Diencephalon (tissue), 2 donors: ENCODE data around the gene CHAMP1.

DNA sequence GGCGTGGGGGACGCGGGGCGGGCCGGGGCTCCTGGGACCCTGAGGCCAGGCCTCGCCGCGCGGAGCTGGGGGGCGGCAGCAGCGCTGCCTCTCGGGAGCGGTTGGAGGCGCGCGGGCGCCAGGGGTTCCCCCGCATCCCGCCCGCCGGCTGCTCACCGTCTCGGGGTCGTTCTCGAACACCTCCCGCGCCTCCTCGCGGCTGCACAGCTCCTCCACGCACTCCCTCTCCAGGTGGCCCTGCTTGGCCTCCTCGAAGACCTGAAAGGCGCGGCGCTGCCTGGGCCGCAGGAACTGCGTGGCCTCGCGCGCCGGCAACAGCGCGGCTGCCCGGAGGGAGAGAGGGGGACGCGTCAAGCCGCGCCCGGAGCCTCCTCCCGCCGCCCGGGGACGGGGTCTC, 459 bp downstream of the GAS6 start:
- RAMPAGE, long total RNA = no peak

- RAMPAGE, long total RNA = no peak
These were observed 26.3 kb upstream of the C13orf46 start for GRCh38 chr13:114000139-114000649.

DNA sequence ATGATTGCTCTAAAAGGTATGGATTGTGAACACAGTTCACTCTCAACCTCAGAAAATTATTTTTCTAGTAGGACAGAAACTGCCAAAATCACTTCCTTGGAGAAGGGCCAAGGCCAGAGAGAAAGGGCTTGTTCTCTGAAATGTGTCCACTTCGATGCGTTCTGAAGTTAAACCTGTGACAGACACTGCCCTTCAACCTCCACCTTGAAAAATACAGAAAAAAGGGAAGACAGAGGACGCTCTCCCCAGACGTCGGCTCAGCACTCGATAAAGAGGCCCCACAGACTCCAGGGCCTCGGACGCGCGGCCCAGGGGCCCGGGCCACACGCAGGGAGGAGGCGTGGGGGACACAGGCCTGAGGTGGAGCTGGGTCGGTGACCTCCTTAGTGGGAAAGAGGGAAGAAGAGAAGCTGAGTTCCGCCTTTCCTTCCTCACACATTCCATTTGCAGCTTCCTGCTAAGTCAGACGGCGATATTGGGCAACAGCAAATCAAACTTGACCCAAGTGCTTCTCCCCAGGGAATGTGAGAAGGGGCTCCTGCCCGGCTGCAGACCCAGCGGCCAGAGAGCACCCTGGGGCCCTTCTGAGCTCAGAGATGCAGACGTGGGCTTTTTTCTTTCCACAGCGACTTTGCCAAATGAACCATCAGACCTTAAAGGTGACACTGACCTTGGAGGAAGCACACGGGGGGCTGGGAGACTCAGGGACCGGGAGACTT, 63.5 kb downstream of the RASA3 start:
- RAMPAGE, long total RNA = no peak

DNA sequence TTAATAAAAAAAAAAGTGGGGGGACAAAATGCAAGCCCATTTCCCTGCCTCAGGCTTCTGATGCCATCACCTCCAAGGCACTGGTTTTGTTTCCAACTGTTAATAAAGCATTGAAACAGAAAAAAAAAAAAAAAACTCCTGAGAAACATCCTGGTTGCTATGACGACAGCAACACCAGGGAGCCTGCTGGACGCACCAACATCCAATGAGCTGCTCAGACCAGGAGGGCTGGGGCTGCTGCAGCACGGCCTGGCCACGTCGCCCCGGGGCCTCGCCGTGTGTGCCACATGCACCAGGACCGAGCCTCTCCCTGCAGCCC, 54.6 kb downstream of the RASA3 start:
- RAMPAGE, long total RNA = no peak

DNA sequence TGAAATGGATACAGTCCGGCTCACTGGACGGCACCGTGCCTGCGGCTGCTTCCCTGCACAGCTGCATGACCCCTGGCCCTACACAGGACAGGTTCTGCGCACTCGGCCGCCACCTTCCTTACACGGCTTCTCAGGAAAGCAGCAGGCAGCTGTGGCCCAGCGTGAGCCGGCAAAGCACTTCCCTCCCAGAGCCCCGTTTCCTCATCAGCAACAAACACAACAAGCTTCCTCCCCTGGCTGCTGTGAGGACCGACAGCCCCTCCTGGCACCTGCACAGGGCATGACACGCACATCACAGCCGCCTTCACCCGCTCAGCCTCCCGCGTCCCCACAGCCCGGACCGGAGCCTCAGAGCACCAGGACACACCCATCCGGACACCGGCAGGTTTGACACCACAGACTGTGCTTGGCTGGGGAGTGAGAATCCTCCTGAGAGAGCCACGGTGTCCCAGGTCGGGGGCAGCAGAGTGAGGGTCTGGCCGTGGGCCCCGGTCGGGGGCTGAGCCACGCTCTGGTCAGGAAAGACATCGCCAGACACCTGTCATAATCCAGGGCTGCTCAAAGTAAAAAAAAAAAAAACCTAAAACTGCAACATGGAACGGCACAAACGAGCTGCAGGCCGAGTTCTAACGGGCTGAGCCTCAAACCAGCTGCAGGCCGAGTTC, 21.9 kb downstream of the RASA3 start:
- RAMPAGE, long total RNA = no peak

DNA sequence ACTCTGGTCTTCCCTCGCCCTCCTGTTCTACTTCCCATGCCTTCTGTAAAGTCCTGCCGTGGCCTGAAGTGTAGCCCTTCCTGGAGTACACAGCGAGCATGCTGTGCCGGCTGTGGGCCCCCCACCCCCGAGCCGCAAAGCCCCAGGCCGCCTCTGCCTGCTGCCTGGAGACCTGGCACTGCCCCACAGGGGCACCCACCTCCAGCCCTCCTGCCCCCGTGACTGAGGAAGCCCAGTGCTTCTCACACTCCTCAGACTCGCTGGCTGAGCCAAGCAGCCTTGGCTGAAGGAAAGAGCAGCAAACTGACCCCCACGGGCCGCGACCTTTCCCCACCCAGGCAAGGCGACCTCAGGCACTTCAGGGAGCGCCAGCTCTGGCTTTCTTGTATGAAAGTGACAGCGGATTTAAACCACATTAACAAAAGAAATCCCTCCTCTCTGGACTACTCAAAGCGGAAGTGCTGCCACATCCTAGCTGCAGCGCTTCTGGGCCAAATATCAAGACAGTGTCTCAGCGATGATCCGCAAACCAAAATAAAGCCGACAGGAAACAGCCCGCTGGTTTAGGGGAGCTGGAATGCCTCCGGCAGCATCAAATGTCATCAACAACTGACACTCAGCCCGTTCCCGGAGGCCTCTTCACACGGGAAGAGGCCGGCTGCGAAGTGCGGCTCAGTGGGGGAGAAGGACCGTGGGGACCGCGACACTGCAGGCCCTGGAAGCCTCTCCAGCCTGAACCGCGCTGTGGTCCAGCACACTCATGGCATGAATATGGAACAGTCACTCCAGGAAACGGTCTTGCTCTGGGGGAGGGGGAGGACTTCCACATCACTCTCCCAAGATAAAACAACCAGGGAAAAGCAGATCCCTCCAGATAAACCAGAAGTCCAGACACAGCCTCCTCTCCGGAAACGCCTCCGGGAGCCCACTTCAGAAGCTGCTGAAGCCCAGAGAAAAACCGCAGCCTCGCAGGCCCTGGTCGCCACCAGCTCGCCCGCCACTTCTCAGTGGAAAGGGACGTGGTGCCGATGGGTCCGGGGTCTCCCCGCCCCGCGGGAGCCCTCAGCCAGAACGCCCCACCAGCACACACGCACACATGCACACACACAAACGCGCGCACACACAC, 1.4 kb downstream of the RASA3 start:
- RAMPAGE, long total RNA = no peak

- RAMPAGE, long total RNA = no peak
These were observed 11.2 kb upstream of the CFAP97D2 start for GRCh38 chr13:114167903-114168289.

DNA sequence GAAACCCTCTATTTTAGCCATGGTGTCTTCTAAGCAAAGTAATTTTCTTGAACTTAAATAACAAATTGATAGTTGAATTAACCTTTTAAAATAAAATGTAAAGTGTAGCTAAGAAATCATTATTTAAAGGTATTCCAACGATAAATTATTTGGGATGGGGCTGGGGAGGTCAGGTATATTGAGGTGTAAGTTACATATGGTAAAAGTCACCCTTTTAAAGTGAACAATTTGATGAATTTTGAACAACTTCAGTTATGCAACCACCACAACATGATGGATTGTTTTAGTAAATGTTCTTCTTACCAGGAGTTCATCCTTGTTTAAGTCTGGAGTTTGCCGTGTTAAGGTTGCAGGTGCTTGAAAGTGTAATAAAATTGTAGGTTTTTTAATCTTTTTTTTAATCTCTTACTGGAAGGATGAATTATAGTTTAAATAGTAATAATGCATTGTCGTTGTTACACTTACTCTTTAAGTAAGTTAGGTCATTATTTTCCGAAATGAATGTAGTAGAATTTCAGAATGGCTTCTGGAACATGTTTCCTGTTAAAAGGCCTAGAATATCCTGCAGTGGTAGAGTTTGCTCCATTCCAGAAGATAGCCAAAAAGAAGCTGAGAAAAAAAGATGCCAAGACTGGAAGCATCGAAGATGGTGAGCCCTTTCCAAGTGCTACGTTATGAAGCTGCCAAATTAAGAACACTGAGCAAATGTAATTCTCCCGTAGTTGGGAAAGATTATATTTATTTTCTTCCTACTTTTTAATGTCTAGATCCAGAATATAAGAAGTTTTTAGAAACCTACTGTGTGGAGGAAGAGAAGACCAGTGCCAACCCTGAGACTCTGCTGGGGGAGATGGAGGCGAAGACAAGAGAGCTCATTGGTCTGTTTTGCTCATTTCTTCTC, 4.6 kb downstream of the UPF3A start:
- RAMPAGE, long total RNA = no peak

DNA sequence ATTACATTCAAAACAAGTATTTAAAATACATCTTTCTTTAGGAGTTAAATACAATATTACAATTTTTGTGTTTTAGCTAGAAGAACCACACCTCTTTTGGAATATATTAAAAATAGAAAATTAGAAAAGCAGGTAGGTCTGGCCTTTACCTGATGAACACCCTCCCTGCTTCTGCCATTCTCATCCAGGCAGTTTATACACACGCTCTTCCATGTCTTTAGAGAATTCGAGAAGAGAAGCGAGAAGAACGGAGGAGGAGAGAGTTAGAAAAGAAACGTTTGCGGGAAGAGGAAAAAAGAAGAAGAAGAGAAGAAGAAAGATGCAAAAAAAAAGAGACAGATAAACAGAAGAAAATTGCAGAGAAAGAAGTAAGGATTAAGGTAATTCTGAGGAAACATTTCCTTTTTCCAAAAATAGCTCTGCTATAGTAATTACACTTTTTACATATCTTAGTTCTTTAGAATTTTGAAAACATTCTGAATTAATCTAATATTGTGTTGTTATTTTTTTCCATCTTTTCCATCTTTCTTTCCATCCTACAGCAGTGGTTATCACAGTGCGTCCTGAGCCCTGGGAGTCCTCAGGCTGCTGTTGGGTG, 10.1 kb downstream of the UPF3A start:
- RAMPAGE, long total RNA = no peak

DNA sequence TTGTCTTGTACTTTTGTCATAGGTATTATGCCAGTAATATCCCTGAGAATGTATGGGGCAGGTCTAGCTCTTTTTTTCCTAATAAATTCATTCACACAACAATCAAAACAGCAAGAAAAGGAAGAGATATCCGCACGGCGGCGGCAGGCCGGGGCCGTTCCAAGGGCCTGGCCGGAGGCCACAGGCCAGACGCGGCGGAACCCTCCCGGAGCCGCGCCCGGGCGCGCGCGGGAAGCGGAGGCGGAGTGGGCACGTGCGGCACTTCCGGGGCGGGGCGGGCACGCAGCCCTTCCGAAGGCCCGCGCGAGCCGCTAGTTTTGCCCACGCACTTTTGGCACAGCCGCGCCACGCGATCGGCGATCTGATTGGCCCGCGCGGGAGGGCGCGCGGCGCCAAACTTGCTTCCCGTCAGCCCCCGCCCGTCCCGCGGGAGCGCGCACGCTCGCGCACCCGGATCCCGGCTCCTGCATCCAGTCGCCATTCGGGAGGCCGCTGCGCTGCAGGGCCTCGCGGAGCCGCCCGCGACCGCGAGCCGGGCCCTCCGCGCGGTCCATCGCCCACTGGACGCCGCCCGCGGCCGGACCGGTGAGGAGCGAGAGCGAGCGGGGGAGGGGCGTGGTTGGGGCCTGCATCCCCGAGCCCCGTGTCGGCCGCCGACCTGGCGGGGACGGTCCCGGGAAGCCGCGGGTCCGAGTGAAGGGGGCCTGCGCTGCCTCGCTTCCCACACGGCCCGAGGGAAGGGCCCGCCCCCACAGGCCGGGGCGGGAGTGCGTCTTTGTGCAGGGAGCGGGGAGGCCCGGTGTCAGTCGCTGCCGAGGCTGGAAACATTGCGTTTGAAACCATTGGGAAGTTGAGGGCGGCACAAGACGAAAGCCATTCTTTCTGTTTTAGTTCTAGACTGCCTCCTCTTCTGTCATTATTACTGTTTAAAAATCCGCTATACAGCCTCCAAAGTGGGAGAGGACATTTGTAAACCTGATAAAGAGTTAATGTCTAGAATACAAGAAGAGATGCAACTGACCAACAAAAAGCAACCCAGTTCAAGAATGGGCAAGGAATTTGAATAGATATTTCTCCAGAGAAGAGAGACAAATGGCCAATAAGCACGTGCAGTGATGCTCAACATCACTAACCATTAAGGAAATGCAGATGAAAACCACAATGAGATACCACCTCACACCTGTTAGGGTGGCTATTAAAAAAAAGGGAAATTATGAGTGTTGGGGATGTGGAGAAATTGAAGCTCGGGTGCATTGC, at the start of gene CHAMP1:
Gene CHAMP1 (plus strand): TSS at position 445 of the 1,257 bp plus-strand sequence.
- RAMPAGE, long total RNA = no peak